ENCODE measurements around the genes CCNB1, CENPH, SERF1B, GTF2H2 and ARHGEF28.

GRCh38 chr5:68476705-68477067 is 261.1 kb downstream of the PIK3R1 start:
- PRO-cap: no peak

DNA sequence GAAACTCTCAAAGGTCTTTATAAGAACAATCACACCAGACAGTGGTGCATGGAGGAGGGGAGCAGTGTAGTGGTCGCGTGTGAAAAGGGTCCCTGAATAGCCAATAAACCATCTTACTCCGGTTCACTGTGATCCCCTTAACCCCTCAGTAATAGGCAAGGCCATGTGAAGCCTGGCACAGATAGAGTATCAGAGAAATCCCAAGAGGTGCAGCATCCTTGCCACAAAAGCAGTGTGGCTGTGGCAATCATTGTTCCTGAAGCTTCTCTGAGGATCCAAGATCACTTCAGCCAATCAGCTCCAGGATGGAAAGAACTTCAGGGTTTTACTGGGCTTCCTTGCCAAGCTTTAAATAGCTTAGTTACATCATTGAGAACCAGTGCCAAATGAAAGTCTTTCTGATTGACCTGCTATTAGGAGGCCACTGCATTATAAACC is 430.5 kb downstream of the PIK3R1 start:
- PRO-cap: no peak

- PRO-cap: no peak
Observed at GRCh38 chr5:69075639-69076238, 18.1 kb upstream of the SLC30A5 start.

- PRO-cap: bidirectional peak, plus-strand start at chr5:69167150, minus-strand start at chr5:69166925
Observed at GRCh38 chr5:69166668-69167591, at the start of gene CCNB1. Gene CCNB1 (plus strand): TSS chr5:69167150.

DNA sequence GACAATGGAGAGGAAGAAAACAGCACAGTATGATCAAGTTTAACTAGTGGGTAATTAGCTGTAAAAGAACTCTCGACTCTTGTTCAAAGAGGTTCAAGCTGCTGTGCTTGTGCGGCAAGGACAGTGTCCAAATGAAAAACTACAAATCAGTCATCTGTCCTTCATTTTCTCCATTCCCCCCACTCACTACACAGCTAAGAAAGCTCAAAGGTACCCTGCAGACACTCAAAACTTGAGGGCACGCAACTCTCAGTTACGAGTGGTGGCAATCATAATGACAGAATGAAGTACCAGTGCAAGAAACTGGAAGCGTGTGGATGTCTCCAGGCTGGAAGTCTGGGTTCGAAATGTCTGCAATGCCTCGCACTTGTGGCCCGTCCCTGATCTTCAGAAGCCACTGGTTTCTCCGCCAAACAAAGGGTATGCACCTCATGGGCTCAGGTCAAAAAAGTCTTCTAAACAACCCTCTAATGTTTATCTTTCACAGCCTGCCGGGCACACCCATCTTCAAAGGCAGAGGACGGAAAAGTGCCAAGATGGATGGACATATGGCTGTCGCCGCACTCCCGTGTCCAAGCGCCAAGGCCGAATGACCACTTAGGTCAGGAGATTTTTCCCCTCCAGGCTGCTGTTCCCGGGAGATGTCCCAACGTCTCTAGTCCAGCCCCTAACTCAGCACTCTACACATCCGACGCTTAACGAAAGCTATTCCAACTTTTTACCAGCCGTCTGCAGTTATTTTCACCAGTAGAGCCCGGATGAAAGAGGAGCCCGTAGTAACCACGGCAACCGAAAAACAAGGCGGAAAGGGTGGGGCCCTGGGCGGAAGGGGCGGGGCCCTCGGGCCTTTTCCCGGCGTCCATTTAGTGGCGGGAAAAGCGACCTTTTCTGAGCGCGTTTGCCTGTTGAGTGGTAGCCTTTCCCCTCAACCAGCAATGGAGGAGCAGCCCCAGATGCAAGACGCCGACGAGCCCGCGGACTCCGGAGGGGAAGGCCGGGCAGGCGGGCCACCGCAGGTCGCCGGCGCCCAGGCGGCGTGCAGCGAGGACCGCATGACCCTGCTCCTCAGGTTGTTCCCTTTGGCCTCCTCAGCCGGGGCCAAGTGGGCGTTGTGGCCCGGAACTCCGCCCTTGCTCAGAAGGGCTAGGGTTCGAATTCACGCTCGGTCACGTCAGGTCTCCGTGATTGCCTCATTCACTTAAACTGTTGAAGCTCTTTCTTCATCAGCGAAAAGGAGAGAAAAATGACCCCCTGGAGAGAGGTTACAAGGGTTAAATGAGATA is at the start of gene CENPH:
Gene CENPH, plus strand, starts transcription at position 884 of the 1,283 bp plus-strand sequence.
- PRO-cap: bidirectional peak, plus-strand start at position 855 of the sequence, minus-strand start at position 731 of the sequence

DNA sequence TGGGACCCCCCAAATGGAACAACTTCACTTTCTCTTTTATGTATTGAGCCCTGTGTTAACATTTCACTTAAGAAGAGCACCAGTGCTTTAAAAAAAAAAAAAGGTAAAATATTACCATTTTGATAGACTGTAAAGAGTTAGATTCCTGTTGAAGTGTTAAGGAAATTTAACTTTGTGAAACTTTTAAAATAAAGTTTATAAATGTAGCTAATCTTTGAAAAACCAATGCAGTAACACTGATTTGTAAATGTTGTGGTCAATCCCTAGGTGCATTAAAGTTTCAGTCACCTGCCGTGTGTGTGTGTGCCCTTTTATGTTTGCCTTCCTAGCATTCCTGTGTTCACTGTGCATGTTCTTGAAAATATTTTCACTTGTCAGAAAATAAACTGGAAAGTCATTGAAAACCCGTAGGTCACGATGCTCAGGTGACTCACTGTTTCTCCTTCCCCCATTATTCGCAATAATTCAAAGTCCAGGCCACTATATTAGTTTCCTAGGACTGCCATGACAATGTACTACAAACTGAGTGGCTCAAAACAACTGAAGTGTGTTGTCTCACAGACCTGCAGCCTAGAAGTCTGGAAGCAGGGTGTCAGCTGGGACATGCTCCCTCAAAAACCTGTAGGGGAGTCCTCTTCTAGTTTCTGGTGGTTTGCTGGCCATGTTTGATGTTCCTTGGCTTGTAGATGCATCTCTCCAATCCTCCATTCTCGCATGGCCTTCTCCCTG is 29.2 kb downstream of the MARVELD2 start:
- PRO-cap: no peak

DNA sequence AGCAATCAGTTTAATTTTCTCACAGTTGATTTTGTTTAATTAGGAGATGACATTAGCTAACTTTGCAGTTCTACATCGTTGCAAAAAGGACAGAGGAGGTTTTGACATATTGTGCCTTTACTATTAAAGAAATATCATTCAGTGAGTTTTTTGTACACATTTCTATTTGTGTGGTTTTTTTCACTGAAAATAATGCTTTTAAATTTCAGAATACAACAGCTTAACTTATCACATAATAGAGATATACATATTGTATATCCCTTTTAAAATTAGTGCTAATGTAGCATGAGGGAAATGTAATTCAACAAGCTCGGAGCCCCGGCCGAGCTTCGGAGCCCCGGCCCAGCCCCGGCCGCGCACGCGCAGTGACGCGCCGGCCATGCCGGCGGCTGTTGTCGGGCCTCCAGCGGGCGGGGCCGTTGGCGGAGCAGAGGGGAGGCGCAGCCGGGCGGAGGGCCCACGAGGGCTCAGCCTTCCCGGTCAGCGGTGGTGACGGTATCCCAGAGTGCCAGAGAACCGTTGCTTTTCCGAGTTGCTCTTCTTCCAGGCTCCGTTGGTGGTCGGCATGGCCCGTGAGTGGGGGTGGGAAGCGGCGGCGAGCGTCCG is at the start of gene SERF1B:
Gene SERF1B, plus strand, starts transcription at position 365 of the 606 bp plus-strand sequence.
- PRO-cap: no peak

GRCh38 chr5:71067516-71067965 is at the start of gene GTF2H2:
Gene GTF2H2 (minus strand): TSS chr5:71067676.
- PRO-cap: no peak

DNA sequence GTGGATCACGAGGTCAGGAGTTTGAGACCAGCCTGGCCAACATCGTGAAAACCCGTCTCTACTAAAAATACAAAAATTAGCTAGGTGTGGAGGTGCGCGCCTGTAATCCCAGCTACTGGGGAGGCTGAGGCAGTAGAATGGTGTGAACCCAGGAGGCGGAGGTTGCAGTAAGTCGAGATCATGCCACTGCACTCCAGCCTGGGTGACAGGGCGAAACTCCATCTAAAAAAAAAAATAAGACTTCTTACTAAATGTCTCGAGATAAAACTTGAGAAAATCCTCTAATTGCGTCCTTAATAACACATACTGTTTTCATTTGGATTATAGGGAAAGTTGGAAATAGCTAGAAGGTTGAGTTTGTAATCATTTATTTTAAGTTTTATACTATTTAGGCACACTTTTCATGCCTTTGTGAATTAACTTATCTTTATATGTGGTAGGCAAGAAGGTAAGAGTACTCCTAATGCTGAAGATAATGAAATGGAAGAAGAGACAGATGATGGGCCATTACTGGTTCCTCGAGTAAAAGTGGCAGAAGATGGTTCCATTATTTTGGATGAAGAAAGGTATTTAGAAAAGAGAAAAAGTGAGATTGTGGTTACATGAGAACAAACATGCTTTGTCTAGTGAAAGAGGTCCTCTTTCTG is 10.3 kb downstream of the BDP1 start:
- PRO-cap: no peak

DNA sequence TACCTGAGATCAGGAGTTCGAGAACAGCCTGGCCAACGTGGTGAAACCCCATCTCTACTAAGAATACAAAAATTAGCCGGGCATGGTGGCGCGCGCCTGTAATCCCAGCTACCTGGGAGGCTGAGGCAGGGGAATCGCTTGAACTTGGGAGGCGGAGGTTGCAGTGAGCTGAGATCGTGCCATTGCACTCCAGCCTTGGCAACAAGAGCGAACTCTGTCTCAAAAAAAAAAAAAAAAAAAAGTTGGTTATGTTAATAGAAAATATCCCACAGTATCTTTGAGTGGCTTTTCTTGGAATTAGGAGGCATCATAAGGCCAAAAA is 869 bp downstream of the MCCC2 start:
- PRO-cap: no peak

GRCh38 chr5:71972992-71973674 is 134.1 kb upstream of the MAP1B start:
- PRO-cap: no peak

GRCh38 chr5:72238564-72239043 is 81.4 kb downstream of the MRPS27 start:
- PRO-cap: no peak

- PRO-cap: no peak
Observed at GRCh38 chr5:72246784-72247274, 73.2 kb downstream of the MRPS27 start.

DNA sequence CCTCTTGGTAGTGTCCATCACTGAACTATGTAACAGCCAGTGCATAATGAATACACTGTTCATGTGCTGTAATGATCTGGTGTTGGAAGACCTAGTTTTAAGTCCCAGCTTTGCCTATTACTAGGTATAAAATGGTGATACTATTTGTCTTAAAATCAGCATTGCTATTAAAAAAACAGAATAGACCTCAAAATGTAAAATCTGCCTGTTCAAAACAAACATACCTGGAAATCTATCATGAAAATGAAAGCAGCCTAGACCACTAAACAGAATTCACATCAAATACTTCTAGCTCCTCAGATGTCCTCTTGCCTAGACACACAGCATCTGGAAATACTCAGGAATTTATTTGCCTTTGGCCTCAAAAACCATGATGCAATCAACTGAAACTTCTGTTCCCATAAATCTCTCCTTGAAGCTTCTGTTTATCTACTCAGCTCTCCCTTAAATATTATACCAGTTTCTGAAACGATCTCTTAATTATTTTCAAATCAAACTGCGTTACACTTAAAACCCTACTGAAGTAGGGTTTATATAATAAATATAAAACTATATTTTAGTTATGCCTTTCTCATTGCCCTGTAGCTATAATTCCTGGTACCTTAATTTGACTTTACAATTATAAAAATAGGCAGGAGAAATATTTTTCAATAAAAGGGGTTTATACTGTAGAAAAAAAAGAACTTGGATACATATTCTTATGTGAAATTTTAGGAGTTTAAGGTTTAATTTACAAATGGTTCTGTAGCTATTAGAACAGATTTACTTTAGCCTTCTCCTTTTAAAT is 38.0 kb downstream of the MRPS27 start:
- PRO-cap: unidirectional peak, minus-strand start at position 329 of the sequence

DNA sequence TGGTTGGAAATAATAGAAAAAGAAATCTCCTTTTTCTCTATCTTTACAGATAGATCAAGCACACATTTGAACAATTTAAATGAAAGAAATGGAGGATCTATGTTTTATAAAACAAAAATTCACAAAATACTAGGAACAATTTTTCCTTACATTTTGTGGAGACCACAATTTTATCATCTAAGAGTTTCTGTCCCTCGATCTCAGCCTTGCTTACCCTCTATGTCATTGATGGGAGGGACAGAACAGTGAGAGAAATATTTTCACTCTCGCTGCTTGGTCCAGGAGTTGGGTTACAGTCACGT is 111.3 kb upstream of the ZNF366 start:
- PRO-cap: no peak

- PRO-cap: no peak
Observed at GRCh38 chr5:72901479-72902193, 54.2 kb upstream of the FCHO2 start.

DNA sequence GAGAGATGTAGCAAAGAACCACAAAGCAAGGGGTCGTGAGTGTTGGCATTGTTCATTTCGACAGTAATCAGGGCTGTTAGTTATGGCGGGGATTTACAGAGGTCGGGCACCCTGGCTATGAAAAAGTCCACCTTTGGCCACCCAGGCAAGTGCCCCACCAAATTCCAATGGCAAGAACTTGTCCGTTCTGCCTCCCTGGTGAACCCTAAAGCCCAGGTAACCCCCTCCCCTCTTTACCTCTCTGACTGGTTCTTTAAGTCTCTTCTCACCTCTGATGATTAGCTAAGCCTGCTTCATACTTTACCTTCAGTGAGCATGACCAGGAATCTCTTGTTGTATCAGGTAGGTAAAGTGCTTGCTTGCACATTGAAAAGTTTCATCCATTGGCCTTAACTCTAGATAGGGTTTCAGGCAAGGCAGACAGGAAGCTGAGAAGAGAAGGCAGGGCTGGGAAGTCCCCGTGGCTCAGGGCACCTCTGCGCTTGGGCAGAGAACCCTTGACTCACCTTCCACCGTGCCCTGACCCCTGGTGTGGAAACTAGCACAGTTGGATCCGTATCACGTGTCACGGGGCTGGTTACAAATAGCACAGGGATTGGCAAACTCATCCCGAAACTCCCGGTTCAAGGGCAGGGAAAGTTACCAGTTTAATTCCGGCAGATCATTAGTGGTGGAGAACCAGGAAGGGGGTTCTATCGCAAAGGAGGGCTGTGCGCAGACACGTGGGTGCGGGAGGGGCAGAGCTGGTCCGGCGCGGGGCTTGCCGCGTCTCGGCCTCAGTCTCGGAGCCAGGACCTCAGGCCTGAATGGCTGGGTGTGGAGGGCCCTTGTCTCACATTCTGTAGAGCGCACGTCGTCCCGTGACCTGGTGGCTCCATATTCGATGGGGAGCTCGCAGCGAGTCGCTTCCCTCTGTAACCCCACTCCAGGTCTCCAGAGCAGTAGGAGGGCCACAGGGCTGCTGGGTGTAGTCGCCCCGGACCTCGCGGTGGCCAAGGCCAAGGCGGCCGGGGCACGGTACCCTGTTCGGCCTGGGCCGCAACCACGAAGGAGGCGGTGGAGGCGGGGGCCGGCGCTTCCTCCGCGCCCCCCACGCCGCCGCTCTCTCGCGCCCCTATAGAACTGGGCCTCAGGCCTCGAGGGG is 914 bp upstream of the TMEM171 start:
- PRO-cap: no peak

DNA sequence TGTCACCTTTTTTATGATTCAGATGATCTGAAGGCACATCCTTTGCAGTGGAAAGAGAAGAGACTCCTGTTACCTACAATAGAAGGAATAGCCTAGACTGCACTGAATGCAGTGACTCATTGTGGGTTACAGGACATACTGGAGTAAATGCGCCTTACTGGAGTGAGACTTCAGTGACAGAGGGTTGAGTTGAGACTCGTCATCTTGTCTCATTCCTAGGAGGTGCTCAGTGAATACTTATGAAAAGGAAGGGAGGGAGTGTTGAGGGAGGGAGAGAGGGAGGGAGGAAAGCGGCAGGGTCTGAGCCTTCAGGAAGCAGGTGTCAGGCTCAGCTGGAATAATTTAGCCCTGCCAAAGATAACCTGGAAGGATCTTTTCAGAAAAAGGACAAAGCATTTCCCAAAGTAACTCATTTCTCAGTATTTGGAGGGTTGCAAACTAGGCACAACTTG is 25.2 kb downstream of the ANKRA2 start:
- PRO-cap: no peak

GRCh38 chr5:73564657-73564860 is 880 bp downstream of the ANKRA2 start:
- PRO-cap: no peak

- PRO-cap: bidirectional peak, plus-strand start at chr5:73626196, minus-strand start at chr5:73625963
Observed at GRCh38 chr5:73625669-73626323, at the start of gene ARHGEF28. Gene ARHGEF28 (plus strand): TSS chr5:73626196.